HTERT-HM (cell line): ENCODE measurements around the genes ZNF697 and FAM72B.

GRCh38 chr1:117654318-117655669, 48.9 kb downstream of the TENT5C start:
- RRBS, result 78% methylated on average over 1 of the region's 20 CpGs

DNA sequence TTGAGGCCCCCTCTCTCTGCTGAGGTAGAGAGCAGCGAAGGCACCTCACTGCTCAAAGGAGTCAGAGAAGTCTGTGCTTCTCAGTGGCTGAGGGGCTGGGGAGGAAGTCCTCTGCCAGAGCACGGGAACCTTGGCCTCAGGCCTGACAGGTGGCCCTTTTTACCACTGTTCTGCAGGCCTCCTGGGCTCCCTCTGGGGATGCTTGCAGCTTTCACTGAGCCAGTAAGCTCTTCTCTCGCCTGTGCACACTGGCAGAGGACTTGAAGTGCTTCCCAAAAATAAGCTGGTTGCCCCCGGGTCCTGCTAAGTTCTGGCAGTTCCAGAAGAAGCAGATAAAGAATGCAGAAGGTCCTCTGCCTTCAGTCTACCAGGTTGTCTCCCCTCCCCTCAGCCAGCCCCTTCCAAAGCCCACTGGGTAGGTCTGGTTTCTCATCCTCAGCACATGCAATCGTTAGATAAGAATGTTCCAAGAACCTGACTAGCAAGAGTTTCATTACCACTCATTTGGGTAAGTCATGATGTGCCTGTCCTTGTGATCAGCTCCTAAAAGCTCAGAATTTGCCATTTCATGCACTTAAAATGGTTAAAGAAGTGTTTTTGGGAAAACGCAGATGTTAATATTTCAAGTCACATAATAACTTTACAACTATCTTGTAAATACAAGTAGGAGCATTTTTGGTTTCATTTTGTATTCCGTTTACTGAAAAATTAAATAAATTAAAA, 53.9 kb downstream of the TENT5C start:
- RRBS, result no CpG with 5 or more reads among the region's 7 CpGs

GRCh38 chr1:117735041-117735487, 129.2 kb downstream of the TENT5C start:
- RRBS, result no CpG with 5 or more reads among the region's 2 CpGs

DNA sequence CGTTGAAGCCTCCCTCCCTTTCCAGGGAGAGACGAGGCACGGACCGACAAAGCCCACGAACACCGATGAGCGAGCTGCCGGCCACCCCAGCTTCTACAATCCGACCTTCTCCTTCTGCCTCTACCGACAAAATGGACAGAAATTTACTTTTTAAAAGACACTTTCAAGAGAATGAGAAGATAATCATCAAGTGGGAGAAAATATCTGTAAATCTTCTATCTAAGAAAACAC, 150.7 kb downstream of the GDAP2 start:
- RRBS, result no CpG with 5 or more reads among the region's 10 CpGs

- RRBS, result no CpG with 5 or more reads among the region's 12 CpGs
Measured at GRCh38 chr1:117930439-117931075, 1.0 kb downstream of the WDR3 start.

GRCh38 chr1:118812472-118812867, 175.7 kb downstream of the TBX15 start:
- RRBS, result no CpG with 5 or more reads among the region's 5 CpGs

DNA sequence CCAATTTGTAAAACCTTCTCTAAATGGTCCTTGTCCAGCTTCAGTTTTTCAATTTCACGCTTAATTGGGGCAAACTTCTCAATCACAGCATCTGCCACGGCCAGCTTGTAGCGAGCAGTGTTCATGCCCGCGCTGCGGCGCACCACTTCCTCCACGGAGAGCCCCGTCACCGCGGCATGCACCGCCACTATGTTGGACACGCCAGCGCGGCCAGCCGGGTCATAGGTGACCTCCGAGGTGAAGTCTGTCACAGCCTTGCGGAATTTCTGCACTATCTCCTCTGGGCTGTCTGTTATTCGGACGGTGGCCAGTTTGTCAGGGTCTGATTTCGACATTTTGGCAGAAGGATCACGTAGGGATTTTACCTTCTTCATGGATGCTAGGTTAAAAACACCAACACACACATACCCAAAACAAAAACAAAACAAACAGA, 44.9 kb upstream of the TBX15 start:
- RRBS, result no CpG with 5 or more reads among the region's 22 CpGs

GRCh38 chr1:119538011-119538348, 31.0 kb downstream of the HSD3B1 start:
- RRBS, result no CpG with 5 or more reads among the region's 3 CpGs

DNA sequence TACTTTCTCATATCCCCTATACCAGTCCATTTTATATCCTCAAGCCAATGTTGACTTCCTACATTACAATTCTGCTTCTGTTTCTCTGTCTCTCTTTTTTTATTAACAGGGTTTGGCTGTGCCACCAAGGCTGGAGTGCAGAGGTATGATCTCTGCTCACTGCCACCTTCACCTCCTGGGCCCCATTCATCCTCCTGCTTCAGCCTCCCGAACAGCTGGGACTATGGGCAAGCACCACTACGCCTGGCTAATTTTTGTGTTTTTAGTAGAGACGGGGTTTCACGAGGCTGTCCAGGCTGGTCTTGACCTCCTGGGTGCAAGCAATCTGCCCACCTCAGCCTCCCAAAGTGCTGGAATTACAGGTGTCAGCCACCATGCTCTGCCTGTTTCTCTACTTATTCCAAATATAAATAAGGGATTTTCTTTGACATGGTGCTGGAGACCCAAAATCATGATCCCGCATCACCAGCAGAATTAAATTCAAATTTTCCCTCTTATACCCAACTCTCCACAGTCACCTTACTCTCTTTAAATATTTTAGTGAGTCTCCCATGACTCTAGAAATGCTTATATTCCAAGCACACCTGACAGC, 43.6 kb downstream of the ZNF697 start:
- RRBS, result no CpG with 5 or more reads among the region's 5 CpGs

DNA sequence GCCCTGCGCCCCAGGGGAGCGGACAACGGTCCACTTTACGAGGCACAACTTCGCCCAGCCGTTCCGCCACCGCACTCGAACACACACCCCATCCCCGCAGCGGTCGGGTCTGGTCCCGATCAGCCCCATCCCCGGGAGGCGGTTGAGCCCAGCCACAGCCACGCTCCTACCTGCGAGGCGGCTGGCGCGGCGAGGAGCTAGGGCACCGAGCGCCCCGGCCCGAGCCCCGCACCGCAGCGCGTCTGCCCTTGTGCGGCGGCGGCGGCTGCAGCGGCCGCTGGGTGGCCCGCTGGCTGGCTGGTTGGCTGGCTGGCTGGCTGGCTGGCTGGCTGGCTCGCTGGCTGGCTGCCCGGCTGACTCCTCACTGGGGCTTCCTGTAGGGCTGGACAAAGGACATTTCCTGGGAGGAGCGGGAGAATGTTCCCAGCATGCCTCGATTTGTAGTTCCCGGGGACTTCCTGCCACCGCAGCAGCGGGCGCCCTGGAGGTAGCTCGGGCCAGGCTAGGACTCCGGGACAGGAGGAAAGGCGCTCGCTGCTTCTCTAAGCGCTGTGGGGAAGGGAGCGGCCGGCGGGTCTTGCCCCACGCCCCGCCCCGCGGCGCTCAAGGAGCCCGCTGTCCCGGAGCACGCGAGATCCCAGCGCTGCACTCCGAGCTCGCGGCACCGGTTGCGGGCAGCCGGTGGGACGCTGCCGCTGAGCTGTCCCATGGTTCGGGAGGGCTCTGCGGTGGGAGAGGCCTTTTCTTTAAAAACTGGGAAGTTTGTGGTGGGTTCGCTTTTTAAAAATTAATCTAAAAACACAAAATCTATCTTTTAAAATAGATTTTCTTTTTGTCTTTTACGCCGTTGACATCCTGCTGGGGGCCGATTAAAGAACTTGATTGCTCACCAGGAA, at the start of gene ZNF697:
TSS of gene ZNF697 (minus strand) at position 366 of the 896 bp plus-strand sequence.
- RRBS, result 1% methylated on average over 37 of the region's 76 CpGs

DNA sequence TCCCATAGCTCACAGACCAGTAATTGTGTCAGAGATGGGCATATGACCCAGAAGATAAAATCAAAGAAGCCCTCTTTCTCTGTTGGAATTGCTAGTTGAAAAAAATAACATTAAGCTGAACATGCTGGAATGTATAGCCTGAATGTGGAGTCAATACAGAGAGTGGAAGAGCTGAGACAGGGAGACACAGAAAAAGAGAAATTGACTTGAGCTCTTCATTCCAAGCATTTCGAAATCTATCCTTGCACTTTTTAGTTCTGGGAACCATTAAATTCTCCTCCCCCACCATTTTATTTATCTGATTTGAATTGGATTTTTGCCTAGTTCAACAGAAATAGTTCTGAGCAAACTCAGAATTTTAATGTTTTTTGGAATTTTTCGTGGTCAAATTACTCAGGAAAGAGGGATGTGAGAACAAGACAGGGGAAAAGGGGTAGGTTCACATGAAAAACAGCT, 5.6 kb upstream of the ZNF697 start:
- RRBS, result no CpG with 5 or more reads among the region's 2 CpGs

DNA sequence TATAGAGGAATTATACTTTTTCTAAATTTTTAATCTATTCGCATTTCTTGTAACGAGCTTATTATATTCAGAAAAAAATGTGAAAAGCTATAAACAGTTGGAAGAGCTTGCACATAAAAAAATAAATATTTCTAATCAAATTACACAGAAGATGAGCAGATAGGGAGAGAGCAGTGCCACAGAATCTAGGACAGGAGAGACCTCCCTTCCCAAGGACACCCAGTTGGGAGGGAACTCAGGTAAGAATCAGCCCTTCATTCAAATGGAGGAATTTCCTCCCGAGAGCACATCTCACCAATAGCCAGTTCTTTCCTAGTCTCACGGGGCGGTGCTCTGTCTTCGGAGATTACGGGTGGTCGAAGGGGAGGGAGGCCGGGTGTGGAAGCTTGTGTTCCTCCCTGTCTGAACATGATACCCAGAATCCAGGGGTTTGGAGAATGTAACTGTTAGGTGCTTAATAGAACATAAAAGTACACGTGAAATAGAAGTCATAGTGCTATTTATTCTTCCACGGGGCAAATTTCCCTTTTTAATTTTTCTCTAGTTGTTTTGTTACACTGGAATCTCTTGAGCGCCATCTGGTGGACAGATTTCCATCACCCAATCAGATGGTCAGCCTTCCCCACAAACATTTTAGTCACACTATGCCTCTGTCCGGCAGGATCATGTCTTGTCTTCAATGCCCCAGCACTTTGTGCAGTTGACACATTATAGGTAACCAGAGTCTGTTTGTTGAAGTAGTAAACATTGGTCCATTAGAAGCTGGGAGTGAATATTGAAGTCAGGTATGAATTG, 27.3 kb upstream of the ZNF697 start:
- RRBS, result no CpG with 5 or more reads among the region's 13 CpGs

- RRBS, result no CpG with 5 or more reads among the region's 60 CpGs
Measured at GRCh38 chr1:119712183-119713010, 663 bp downstream of the PHGDH start.

GRCh38 chr1:120493833-120494677, 79.2 kb downstream of the NBPF8 start:
- RRBS, result no CpG with 5 or more reads among the region's 5 CpGs

- RRBS, result no CpG with 5 or more reads among the region's 5 CpGs
Measured at GRCh38 chr1:120531647-120532110, 116.8 kb downstream of the NBPF8 start.

DNA sequence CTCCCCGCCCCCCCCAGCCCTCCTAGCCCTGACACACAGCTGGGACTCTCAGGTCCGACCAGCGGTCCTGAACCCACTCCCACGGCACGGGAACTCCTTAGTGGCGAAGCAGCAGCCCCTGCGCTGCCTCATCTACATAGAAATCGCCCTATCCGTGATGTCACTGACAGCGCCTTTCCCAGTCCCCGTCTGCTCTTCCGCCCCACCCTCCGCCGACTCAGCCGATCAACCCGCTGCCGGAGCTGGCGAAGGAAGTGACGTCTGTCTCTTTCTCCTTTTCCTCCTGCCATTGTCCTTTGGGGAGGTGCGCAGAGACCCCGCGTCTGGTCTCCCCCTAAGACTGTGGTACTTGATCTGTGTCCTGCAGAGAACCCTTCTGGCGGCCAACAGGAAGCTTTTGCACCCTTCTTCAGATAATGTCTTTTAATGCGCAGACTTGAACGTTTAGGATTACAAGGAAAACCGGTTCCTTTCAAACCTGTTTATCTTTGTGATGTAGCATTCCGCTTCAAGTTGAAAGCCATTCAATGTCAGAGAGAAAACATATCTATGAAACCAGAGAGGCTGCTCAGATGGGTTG, 38.4 kb upstream of the PPIAL4A start:
- RRBS, result no CpG with 5 or more reads among the region's 27 CpGs

- RRBS, result no CpG with 5 or more reads among the region's 88 CpGs
Measured at GRCh38 chr1:120912903-120914035, 23.7 kb downstream of the PPIAL4A start.

DNA sequence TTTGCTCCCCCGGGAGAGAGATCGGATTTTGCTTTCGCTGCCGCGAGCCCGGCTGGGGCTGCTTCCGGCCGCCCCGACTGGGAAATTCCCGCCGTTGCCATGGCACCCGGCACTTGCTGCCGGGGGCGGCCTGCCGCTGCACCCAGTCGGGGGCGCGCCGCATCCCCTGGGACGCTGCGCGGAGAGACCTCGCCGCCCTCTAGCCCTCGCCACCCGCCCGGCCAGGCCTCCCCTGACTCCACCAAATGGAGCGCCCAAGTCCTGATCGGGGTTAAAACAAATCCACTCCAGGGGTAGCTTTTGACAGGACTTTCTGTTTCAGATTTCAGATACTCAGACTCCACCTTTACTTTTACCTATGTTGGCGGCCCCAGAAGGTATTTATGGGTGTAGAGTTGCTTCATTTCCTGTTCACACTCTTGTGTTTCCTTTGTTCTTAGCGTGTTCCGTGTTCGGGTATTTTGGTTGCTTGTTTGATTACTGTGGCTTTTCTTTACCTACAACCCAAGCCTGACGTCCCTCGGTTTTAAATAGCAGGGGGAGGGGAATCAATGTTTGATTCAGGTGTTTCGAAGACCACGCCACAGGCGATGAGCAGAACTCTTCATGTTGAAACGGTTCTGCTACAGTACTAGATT, 24.6 kb downstream of the PPIAL4A start:
- RRBS, result no CpG with 5 or more reads among the region's 39 CpGs

GRCh38 chr1:120952197-120952780, 62.7 kb downstream of the PPIAL4A start:
- RRBS, result no CpG with 5 or more reads among the region's 33 CpGs

- RRBS, result no CpG with 5 or more reads among the region's 46 CpGs
Measured at GRCh38 chr1:121183708-121184458, at the start of gene FAM72B. FAM72B (minus strand) TSS chr1:121184340.